Measurements from ENCODE around the genes FPR3, ZNF613, ZNF841 and ZNF766.

GRCh38 chr19:51771304-51771901, 10.4 kb downstream of the FPR2 start:
- PRO-cap, 2 experiments, result no peak in any of the 2 experiments

GRCh38 chr19:51794917-51795475, at the start of gene FPR3:
FPR3 (plus strand) TSS chr19:51795157.
- PRO-cap, 2 experiments, result no peak in any of the 2 experiments

GRCh38 chr19:51926307-51927621, at the start of gene ZNF613:
ZNF613 (plus strand) TSS chr19:51927472.
- PRO-cap, 2 experiments, result peak in 1 of 2 experiments; most common plus-strand start chr19:51927487 (in 1)

DNA sequence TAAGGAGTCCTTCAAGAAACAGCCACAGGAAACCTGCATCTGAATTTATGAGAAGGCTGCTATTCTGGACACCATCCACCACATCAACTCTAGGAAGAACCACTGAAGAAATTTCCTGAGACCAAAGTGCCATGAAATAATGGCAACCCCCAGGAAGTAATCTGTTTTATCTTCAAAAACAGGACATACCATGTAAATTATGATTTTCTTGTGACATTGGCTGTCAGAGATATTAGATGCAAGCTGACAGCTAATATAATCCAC, 12.9 kb downstream of the ZNF350 start:
- PRO-cap, 2 experiments, result no peak in any of the 2 experiments

DNA sequence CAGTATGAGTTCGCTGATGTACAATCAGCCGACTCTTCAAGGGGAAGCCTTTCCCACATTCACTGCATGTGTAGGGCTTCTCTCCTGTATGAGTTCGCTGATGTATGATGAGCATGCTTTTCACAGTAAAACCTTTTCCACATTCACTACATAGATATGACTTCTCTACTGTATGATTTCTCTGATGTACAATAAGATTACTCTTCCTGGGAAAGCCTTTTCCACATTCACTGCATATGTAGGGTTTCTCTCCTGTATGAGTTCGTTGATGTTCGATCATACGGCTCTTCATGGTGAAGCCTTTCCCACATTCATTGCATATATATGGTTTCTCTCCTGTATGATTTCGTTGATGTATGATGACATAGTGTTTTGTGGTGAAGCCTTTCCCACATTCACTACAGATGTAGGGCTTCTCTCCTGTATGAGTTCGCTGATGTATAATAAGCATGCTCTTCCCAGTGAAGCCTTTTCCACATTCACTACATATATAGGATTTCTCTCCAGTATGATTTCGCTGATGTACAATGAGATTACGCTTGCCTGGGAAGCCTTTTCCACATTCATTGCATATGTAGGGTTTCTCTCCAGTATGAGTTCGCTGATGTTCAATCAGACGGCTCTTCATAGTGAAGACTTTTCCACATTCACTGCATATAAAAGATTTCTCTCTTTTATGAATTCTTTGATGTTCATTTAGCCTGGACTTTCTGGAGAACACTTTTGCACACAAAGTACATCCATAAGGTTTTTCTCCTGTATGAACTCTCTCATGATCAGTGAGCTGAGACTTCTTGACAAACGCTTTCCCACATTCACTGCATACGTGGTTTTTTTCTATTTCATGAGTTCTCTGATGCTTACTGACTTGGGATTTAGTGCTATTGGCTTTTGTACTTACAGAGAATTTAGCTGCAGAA, 6.3 kb upstream of the ZNF614 start:
- PRO-cap, 2 experiments, result no peak in any of the 2 experiments

GRCh38 chr19:52049546-52049955, 913 bp upstream of the ZNF432 start:
- PRO-cap, 2 experiments, result no peak in any of the 2 experiments

DNA sequence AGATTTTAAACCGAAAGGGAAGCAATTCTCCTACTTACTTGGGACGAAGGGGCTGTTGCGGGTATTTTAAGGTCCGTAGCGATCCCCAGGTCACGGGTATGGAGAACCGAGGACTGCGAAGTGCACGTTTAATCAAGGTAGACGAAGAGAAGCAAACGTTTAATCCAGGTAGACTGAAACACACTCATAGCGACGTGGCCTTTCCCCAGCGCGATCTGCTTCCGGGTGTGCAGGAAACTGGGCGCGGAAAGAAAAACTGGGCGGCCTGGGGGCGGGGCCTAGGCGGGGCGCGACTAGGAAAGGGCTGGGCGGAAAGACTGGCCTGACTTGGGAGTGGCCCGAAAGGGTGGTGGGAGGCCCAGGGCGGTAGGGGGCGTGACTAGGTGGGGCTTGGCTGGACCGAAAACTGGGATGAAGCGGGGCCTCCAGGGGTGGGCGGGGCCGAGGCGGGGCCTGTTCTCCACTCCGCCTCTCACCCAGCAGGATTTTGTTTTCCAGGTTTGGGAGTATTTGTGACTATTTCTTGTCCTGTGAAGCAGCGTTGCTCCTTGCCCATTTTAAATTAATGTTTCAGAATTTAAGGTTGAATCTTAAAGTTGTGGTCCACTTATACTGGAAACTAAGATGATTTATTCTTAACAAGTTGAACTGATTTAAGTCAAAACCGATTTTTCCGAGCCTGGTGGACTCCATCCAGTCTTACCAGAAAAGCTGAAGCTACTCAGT, at the start of gene ZNF841:
ZNF841 (minus strand) TSS at position 229 of the 726 bp plus-strand sequence.
- PRO-cap, 2 experiments, result peak in 2 of 2 experiments; most common minus-strand start position 217 of the sequence (in 2)

- PRO-cap, 2 experiments, result no peak in any of the 2 experiments
Observed at GRCh38 chr19:52191014-52191482, 1.2 kb downstream of the PPP2R1A start.

- PRO-cap, 2 experiments, result no peak in any of the 2 experiments
Observed at GRCh38 chr19:52197857-52198494, 8.1 kb downstream of the PPP2R1A start.

DNA sequence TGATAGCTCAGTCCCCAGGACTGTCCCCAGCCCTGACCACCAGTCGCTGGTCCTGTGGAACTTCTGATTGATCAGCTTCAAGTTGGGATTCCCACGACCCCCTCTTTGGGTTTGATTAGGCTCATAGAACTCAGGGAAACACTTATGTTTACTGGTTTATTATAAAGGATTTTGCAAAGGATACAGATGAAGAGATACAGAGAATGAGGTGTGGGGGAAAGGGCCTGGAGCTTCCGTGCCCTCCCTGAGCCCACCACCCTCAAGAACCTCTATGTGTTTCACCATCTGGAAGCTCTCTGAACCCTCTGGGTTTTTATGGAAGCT, 13.8 kb downstream of the PPP2R1A start:
- PRO-cap, 2 experiments, result peak in 1 of 2 experiments; most common plus-strand start position 202 of the sequence (in 1)

GRCh38 chr19:52223946-52224355, 34.1 kb downstream of the PPP2R1A start:
- PRO-cap, 2 experiments, result no peak in any of the 2 experiments

GRCh38 chr19:52269248-52269492, 217 bp upstream of the ZNF766 start:
- PRO-cap, 2 experiments, result peak in 2 of 2 experiments; most common minus-strand start chr19:52269433 (in 2)

DNA sequence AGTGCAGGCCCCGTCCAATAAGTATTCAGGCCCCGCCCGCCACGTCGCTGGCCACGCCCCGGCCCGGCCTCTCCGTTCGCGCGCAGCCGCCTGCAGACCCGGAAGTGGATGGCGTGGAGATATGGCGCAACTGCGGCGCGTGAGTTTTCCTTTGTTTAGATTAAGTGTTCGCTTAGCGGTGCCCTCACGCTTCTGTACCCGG, at the start of gene ZNF766:
ZNF766 (plus strand) TSS at position 95 of the 202 bp plus-strand sequence.
- PRO-cap, 2 experiments, result peak in 2 of 2 experiments; most common plus-strand start position 95 of the sequence (in 2)

DNA sequence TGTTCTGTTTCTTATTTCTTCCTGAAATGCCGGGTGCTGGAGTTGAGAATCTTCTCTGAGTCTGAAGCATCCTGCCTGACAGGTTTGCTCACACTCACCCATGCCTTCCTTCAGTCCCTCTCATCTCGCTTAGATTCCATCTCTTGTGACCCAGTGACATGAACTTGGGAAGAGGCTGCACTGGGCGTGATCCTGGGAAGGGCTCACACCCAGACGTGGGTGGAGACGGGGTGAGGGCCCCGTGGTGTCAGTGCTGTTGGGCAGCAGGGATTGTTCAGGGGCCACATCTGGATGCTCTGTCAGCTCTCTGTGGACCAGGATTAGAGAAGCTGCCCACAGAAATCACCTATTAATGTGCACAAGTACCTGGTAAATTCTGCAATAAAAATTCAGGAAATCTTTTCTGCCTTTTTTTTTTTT, 8.2 kb downstream of the ZNF766 start:
- PRO-cap, 2 experiments, result peak in 2 of 2 experiments; most common plus-strand start position 191 of the sequence (in 2)

DNA sequence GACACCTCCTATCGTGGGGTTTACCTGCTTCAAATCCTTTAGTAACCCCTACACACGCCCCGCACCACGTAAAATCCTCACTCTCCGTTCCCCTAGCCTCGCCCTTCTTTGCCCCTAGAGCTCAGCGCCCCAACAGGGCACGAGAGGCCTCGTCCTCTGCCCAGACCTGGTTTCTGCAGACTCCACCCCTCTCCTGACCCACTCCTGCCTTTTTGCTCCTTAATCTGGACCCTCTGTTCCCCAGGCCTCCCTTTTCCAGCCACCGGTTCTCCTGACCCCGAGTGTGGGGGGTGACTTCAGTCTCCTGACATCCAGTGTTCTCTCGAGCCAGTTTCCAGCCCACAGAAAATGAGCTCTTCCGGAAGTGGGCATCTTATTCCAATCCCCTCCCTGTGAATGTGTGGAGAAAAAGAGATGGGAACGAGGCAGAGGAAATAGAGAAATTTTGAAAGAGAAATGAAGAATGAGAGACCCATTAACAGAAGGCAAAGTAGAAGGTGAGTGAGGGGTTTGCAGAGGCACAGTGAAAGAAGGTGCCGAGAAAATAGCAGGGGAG, 552 bp downstream of the ZNF528 start:
- PRO-cap, 2 experiments, result peak in 1 of 2 experiments; most common minus-strand start position 110 of the sequence (in 1)

- PRO-cap, 2 experiments, result no peak in any of the 2 experiments
Observed at GRCh38 chr19:52533846-52534302, 6.4 kb downstream of the ZNF808 start.

DNA sequence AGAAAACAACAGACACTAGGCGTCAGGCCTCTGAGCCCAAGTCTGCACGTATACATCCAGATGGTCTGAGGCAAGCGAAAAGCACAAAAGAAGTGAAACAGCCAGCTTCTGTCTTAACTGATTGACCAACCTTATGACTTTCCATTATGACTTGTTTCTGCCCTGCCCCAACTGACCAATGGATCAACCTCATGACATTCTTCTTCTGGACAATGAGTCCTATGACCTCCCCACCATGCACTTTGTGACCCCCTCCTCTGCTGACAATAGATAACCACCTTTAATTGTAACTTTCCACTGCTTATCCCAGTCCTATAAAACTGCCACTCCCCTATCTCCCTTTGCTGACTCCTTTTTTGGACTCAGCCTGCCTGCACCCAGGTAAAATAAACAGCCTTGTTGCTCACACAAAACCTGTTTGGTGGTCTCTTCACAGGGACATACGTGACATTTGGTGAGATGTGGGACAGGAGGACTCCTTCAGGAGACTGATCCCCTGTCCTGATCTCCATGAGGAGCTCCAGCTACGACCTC, 50.6 kb downstream of the ZNF701 start:
- PRO-cap, 2 experiments, result peak in 1 of 2 experiments; most common minus-strand start position 235 of the sequence (in 1)

GRCh38 chr19:52621239-52622336, 51.5 kb downstream of the ZNF701 start:
- PRO-cap, 2 experiments, result no peak in any of the 2 experiments

GRCh38 chr19:52942297-52943468, 19.5 kb upstream of the ZNF888 start:
- PRO-cap, 2 experiments, result peak in 2 of 2 experiments; most common plus-strand start chr19:52942774 (in 2); most common minus-strand start chr19:52942584 (in 2)

DNA sequence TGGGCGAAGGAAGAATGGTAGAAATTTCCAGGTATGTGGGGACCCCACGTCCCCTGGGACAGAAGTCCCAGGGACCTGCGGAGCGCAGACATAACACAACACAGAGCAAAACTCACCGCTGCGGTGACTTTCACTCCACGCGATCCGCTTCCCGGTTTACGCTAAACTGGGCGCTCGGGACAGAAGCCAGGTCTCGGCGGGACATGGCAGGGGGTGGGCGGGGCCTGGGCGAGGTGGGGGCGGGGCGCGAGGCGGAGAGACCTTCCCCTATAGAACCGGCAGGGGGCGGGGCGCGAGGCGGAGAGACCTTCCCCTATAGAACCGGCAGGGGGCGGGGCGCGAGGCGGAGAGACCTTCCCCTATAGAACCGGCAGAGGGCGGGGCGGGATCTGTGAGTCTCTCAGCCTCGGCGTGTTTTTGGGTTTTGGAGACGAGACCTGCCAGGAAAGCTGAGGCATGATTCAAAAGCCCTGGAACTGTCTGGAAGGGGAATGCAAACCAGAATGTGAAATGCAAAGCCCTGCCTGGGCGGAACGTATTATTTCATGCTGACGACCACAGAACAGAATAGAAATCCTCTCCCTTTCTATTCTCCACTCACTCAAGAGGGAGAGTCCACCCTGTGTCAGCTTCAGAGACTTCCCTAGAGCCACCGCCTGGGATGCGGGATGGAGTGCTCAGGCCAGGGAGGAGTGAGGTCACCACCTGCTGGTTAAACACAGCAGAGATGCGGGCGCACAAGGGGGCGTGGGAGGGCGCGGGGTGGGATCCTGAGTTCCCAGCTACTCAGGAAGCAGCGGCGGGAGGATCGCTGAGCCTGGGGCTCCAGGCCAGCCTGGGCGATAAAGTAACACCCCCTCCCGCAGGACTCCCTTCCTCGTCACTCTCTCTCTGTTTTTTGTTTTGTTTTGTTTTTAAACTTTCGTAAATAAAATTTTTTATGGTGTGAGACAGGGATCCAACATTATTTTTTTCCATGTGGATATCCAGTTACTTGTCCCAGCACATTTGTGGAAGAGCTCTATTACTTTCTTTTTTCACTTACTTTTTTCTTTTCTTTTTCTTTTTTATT, 20.0 kb upstream of the ERVV-1 start:
- PRO-cap, 2 experiments, result peak in 2 of 2 experiments; most common plus-strand start position 403 of the sequence (in 1); most common minus-strand start position 168 of the sequence (in 2)

All from cytotoxic T cell (primary cell).